Foreskin keratinocyte (primary cell): Measurements from ENCODE around the genes PTPN11 and OAS1.

GRCh38 chr12:111570608-111571288 lies 28.4 kb downstream of the ATXN2 start:
- RAMPAGE, total RNA, result no peak

- RAMPAGE, total RNA, result no peak
These were observed 1.2 kb downstream of the ATXN2 start for GRCh38 chr12:111597861-111598380.

GRCh38 chr12:111813433-111813967 lies 28.5 kb upstream of the MAPKAPK5 start:
- RAMPAGE, total RNA, result no peak

DNA sequence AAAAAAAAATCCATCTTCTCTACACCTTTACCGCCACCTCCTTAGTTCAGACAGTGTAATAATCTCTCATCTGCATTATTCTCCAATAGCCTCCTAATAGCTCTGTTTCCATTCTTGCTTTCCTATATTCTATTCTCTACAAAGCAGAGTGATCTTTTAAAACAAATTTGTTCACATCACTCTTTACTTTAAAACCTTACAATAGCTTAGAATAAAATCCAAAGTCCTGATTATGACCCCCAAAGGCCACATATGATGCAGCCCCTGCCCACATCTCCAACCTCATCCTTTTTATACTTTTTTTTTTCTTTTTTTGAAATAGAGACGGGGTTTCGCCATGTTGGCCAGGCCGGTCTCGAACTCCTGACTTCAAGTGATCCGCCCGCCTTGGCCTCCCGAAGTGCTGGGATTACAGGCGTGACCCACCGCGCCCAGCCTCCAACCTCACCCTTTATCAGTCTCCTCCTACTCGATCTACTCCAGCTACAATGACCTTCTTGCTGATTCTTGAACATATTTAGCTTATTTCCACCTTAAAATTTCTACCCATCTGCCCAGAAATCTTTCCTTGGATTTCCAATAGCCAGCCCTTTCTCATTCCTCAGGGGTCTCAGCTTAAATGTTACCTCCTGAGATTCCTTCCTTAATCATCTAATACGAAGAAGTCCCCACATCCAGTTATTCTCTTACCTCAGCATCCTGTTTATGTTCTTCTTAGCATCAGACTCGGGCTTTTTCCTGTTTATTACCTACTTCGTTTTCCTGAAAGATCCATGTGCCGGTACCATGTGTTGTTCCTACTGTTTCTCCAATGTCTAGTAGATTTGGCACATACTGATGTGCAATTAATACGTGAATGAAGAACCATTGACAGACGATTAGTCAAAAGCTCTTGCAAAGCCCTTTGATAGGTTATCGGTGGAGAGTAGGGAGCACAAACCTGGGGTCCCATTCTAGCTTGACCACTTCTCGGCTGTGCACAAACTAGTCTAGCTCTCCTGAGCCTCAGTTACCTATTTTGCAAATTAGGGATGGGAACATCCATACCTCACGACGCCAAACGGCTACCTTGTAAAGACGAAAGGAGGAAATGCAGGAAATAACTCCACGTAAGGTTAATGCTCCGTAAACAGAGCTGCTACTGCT lies 1.0 kb upstream of the MAPKAPK5 start:
- RAMPAGE, total RNA, result no peak

GRCh38 chr12:111993300-111993583 lies 19.7 kb downstream of the TMEM116 start:
- RAMPAGE, total RNA, result no peak

DNA sequence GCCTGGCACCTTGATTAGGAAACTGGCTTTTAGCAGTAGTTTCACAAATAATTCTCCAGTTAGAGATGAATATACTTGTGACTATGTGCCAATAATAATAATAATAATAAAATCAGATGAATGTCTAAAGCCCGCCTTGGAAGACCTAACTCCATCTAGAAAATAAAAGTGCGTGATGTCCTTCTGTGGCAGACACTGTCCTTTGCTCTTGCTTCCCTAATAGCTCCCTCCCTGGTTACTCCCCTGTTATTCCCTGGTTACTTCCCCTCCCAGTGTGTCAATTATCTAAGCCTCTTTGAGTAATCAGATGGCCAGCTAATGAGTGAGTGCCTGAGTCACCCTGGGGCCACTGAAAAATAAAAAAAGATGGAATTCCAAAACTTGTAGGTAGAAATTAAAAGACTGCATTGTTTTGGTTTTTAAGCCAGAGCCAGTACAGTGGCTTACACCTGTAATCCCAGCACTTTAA lies 8.4 kb upstream of the TRAFD1 start:
- RAMPAGE, total RNA, result no peak

DNA sequence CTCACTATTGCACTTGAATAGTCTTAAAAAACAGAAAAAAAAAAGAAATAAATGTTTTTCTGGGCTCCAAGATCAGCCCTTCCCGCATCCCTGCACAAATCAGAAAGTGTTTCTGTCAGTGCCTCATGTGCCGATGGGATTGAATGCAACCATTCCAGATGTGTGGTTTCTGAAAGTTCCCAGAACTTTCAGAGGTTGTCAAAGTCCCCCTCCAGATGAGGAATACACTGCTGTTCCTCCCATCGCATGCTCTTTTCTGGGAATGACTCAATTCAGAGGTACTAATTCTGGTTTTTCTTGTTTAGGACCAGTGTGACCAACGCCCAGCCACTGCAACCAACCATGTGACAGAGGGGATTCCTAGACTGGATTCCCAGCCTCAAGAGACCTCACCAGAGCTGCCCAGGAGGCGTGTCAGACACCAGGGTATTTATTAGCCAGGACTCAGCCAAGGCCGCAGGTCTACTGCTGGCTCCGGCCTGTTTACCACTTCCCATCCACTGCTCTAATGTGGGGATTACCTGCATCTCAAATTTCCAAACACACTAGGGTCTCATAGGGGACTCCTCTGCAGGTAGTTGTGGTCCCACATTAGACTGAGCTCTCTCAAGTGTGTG lies 24.2 kb downstream of the TRAFD1 start:
- RAMPAGE, total RNA, result no peak

DNA sequence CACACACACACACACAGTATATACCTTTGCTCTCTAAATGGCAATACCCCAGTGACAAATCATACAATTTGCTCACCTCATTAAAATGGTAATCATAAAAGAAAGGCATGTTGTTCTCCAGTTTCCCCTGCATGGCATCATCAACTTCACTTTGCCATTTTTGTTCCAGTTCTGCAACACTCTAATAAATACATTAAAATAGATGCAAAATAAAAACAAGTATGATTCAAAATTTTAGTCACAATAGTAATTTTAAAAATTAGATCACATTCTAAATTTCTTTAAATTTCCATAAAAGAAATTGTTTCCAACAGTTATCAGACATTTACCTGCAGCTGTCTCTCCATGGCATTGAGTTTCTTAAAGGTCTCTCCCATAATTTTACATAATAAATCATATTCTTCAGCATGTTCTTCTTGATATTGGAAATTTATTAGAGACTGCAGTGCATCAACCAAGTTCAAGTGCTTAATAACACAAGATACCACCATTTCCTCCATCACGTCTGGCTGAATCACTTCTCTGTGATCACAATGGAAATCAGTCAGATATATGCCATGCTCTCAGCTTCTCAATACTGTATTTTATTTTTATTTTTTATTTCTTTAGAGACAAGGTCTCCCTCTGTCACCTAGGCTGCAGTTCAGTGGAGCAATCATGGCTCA lies 122.8 kb downstream of the TRAFD1 start:
- RAMPAGE, total RNA, result no peak

DNA sequence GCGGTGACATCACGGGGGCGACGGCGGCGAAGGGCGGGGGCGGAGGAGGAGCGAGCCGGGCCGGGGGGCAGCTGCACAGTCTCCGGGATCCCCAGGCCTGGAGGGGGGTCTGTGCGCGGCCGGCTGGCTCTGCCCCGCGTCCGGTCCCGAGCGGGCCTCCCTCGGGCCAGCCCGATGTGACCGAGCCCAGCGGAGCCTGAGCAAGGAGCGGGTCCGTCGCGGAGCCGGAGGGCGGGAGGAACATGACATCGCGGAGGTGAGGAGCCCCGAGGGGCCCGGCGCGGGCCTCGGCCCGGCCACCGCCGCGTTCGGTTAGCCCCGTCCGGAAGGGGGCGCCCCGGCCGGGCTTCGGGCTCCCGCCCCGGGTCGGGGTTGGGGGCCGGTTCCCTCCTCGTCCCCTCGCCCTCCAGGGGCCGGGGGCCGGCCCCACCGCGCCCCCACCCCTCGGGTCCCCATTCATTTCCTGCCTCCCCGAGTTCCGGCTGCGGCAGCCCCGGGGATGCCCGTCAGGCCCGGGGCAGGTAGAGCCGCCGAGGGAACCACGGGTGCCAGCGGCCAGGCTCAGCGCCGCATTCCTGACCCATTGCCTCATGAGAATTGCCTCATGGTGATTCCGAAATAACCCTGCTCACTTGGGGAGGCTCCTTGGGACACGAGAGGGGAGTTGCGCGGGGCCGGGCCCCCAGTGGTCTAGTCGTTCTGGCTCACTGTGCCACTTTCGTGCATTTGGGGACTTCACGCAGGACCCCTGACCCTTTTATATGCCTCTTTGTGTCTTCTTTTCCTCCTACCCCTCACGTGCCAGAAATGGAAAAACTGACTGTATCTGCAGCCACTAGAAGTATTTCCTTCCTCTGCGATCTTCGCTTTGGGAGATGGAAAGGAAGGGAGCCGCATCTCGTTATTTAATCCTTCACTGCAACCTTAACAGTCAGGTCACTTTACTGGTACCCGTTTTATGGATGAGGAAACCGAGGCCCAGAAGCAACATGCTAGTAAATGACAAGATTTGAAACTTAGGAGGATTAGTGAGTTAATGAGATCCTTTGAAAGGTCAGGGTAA lies at the start of gene PTPN11:
PTPN11 (plus strand) TSS at position 78 of the 1,063 bp plus-strand sequence.
- RAMPAGE, total RNA, result start-site peak on the plus strand centred at position 72 of the sequence, 82 bp wide, 860 and 730 reads in 2 replicates

- RAMPAGE, total RNA, result no peak
These were observed 165.6 kb downstream of the PTPN11 start for GRCh38 chr12:112584295-112584722.

- RAMPAGE, total RNA, result no peak
These were observed 86.5 kb upstream of the RPH3A start for GRCh38 chr12:112705106-112705312.

DNA sequence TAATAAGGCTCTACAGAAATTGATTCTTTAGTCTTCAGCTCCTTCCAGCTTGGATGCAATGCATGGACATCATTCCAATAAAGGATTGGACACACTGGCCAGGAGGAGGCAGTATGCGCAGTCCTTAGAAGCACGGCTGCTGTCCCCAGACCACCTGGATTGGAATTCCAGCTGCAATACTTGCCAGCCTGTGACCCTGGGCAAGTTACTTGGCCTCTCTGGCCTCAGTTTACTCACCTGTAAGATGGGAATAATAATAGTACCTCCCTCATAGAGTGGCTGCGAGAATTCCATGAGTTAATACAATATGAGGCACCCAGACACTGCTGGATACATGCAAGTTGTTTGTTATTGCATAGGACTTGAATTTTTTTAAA lies 12.1 kb downstream of the RPH3A start:
- RAMPAGE, total RNA, result no peak

DNA sequence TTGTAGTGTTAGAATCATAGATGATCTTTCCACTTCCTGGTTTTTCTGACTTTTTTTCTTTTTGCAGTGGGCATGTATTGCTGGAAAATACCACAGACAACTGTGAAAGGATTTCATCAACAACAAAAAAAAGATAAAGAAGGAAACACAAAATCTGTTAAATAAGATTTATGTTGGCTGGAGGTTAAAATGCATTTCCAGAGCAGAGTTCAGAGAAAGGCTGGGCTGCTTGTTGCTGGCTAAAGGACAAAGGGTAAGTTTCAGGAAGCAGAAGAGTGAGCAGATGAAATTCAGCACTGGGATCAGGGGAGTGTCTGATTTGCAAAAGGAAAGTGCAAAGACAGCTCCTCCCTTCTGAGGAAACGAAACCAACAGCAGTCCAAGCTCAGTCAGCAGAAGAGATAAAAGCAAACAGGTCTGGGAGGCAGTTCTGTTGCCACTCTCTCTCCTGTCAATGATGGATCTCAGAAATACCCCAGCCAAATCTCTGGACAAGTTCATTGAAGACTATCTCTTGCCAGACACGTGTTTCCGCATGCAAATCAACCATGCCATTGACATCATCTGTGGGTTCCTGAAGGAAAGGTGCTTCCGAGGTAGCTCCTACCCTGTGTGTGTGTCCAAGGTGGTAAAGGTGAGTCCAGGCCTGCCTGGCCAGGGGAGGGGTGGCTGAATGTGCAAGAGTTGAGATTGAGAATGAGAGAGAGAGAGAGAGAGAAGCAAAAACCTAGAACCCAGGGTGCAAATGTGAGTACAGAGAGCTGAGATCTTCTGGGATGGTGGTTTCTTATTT lies at the start of gene OAS1:
OAS1 (plus strand) TSS at position 377 of the 793 bp plus-strand sequence.
- RAMPAGE, total RNA, result no peak

DNA sequence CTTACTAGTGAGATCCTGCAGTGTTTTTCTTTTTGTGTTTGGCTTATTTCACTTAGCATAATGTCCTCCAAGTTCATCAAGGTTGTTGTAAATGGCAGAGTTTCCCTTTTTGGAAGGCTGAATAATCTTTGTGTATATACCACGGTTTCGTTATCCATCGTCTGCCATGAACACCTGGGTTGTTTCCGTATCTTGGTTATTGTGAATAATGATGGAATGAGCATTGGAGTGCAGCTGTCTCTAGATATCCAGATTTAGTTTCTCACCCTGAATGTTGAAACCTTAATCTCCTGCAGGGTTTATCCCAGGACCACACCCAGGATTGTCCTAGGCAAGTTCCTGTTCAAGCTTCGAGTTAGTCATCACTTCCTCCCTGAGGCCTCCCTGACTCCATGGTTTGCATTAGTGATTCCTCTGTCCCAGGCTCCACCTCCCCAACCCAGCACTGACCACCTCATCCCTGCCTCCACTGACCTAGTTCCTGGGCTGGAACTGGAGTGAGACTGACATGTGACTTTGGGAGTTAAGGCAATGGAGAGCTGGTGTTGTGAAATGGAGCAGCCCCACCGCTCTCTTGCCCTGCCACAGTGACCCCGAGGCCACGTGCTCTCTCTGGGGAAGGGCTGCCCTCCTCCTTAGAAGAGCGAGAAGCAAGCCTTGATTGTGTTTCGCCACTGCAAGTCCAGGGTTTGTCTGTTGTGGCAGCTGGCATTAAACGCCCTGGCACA lies 15.9 kb upstream of the DTX1 start:
- RAMPAGE, total RNA, result no peak

DNA sequence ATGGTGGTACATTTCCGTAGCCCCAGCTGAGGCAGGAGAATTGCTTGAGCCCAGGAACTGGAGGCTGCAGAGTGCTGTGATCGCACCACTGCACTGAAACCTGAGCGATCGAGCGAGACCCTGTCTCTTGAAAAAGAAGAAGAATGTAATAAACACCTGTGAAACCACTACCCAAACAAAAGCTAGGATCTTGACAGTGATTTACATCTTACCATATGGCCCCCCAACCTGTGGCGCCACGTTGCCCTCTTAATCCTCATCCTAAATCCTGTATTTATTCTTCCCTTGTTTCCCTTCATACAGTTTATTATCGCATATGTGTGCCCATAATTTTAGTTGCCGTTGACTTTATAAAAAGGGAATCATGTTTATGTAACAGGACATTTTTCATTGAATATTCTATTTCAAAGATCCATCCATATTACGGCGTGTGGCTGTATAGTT lies 5.6 kb upstream of the DTX1 start:
- RAMPAGE, total RNA, result no peak

GRCh38 chr12:113062110-113062581 lies 5.6 kb downstream of the DTX1 start:
- RAMPAGE, total RNA, result no peak

GRCh38 chr12:113077128-113077730 lies 20.7 kb downstream of the DTX1 start:
- RAMPAGE, total RNA, result no peak

DNA sequence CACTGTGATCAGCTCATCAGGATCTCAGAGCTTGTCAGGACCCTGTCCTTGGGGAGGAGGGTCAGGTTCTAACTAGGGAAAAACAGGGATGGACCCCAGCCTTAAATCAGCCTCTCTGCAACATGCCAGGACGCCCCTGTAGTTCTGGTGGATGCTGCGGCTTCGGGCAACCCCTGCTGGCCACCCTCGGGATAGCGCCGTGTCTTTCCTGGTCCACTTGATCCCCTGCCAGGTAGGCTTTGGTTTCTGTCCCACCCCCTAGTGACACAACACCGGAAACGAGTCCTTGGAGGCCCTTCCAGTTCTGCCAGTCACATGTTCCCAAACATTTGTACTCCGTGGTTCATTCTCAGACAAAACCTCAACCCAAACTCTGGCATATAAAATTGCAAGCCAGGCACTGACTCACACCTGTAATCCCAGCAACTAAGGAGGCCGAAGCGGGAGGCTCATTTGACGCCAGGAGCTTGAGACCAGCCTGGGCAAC lies 37.2 kb downstream of the RASAL1 start:
- RAMPAGE, total RNA, result no peak

- RAMPAGE, total RNA, result no peak
These were observed 3.8 kb downstream of the CFAP73 start for GRCh38 chr12:113153205-113153767.

GRCh38 chr12:113214817-113215308 lies 6.0 kb downstream of the IQCD start:
- RAMPAGE, total RNA, result no peak